Epithelial cell of proximal tubule (primary cell): Measurements from ENCODE around the gene RPL23.

DNA sequence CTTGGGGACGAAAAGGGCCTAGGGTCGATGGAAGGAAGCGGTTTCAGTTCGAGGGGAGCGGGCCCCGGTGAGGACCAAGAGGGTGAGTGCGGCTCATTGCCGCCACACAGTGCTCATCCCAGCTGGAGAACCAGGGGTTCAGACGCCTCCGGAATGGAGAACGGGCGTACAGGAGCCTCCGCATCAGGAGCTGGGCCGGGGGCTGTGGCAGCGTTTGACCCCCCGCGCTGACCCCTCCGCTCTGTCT lies 278 bp downstream of the PSMB3 start:
- RAMPAGE, long total RNA: no peak
- RRBS: no CpG with 5 or more reads among the region's 18 CpGs

GRCh38 chr17:38849776-38850623 lies 3.5 kb downstream of the RPL23 start:
- RAMPAGE, long total RNA: no peak
- RRBS: no CpG with 5 or more reads among the region's 12 CpGs

GRCh38 chr17:38853588-38853961 lies at the start of gene RPL23:
Gene RPL23, minus strand, starts transcription at chr17:38853721.
- RAMPAGE, long total RNA: start-site peak on the minus strand at chr17:38853720-38853783, 6,612 and 672 reads in 2 replicates
- RRBS: 2% methylated on average over 6 of the region's 25 CpGs

DNA sequence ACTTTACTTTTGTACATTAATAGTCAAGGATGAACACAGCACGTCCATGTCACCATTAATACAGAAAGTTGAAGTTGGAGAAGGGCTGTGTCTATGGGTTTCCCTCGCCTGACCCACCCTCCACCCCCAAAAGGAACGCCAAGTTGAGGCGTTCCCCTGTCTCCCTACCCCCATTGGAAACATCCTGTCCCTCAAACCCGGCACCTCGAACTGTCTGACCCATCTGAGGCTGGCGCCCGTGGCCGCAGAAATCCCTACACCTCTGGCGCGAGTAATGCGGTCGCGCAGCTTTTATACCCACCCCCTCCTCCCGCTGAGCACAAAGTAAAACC lies 1.1 kb upstream of the LASP1 start:
- RAMPAGE, long total RNA: no peak
- RRBS: no CpG with 5 or more reads among the region's 15 CpGs

DNA sequence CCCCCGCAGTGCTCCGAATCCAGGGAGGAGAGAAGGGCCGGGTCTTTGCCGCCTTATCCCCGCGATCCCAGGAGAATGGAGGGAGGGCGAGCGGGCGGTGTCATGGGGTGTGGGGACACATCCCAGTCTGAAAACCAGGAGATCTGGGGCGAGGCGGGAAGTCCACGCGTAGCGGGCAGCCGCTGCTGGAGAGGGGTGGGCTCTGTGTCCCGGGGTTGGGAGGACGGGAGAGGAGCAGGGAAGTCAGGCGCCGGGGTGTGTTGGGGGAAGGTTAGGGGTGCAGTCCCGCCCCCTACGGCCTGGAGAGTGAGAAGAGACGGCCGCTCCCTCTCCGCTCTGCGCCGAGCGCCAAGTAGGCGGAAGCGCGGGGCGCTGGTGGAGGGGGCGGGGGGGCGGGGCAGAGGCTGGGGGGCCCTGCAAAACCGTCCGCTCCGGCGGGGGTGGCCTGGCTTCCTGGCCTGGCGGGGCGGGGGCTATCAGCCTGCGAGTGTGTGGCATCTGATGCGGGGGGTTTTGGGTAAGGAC lies 497 bp downstream of the LASP1 start:
- RAMPAGE, long total RNA: no peak
- RRBS: 4% methylated on average over 10 of the region's 41 CpGs

GRCh38 chr17:38896091-38897005 lies 26.5 kb downstream of the LASP1 start:
- RAMPAGE, long total RNA: no peak
- RRBS: no CpG with 5 or more reads among the region's 15 CpGs

GRCh38 chr17:39016222-39016586 lies 49.0 kb upstream of the FBXO47 start:
- RAMPAGE, long total RNA: no peak
- RRBS: no CpG with 5 or more reads among the region's 5 CpGs

- RAMPAGE, long total RNA: no peak
- RRBS: no CpG with 5 or more reads among the region's 14 CpGs
Measured at GRCh38 chr17:39100959-39101599, 50.4 kb downstream of the PLXDC1 start.

- RAMPAGE, long total RNA: no peak
- RRBS: 2% methylated on average over 11 of the region's 65 CpGs
Measured at GRCh38 chr17:39164558-39165725, 1.0 kb downstream of the ARL5C start.

GRCh38 chr17:39167398-39167954 lies 1.5 kb upstream of the ARL5C start:
- RAMPAGE, long total RNA: no peak
- RRBS: no CpG with 5 or more reads among the region's 3 CpGs

- RAMPAGE, long total RNA: no peak
- RRBS: no CpG with 5 or more reads among the region's 6 CpGs
Measured at GRCh38 chr17:39201150-39201556, 1.1 kb downstream of the RPL19 start.

DNA sequence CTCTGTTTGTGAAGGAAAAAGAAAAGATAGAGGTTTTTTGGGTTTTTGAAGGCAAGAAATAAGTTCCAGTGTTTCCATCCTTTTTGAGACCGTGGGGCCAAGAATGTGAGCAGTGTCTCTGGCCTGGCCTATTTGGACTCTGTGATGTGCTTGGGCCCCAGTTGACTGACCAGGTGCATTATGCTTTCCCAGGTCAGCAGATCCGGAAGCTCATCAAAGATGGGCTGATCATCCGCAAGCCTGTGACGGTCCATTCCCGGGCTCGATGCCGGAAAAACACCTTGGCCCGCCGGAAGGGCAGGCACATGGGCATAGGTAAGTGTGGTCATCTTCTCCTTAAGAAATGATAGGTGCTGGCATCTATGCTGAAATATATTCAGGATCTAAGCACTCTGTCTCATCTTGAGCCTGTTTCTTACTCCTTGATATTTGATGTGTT lies 2.1 kb downstream of the RPL19 start:
- RAMPAGE, long total RNA: no peak
- RRBS: no CpG with 5 or more reads among the region's 9 CpGs

- RAMPAGE, long total RNA: no peak
- RRBS: 29% methylated on average over 8 of the region's 16 CpGs
Measured at GRCh38 chr17:39212772-39213459, 12.8 kb downstream of the STAC2 start.

- RAMPAGE, long total RNA: no peak
- RRBS: no CpG with 5 or more reads among the region's 4 CpGs
Measured at GRCh38 chr17:39238115-39238563, 12.4 kb upstream of the STAC2 start.

GRCh38 chr17:39256615-39257086 lies 30.9 kb upstream of the STAC2 start:
- RAMPAGE, long total RNA: no peak
- RRBS: no CpG with 5 or more reads among the region's 5 CpGs

- RAMPAGE, long total RNA: no peak
- RRBS: no CpG with 5 or more reads among the region's 6 CpGs
Measured at GRCh38 chr17:39325803-39326514, 75.5 kb downstream of the FBXL20 start.

DNA sequence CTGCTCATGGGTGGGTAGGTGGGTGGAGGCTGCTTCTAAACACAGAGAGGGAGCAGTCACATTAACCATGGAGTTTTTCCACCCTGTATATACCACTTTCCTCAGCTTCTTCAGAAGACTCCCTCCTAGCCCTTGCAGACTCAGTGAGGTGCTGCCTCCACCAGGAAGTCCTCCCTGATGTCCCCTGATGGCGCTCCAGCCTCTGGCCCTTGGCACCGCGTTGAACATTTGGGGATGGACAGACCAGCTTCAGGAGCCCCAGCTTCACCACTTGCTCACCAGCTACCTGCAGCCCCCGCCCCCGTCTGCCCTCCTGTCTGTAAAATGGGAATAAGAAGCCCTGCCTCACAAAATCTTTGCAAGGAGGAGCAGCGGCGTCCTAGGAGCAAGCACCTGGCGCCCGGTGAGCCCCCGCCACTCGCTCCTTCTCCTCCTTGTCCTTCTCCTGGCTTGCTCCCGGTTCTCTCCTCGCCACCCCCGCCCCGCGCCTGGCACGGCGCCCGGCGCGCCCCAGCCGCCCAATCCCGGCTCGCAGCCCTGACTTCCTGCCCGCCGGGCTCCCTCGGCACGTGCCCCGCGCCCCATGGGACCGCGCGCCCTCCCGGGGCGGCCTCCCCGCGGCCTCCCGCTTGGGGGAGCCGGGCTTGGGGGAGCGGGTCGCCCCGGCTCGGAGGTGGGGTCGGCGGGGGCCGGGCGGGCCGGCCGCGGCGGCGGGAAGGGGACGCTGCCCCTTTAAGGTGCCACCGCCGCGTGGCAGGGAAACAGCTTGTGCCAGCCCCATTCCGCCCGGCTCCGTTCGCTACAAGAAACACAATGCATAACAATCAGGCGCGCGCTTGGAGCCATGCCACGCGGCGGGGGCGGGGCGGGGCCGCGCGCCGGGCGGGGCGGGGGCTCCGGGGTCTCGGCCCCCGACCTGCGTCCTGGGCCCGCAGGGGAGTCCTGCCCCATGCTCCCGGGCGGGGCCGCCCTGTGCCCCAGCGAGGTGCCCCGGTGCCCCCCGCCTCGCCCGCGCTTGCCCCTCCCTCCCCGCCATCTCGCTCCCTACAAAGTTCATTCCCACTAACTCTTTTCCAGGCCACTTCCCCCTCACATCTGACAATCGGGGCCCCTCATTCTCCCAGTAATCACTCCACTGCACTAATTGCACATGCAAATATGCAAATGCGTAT lies 9.1 kb upstream of the PPP1R1B start:
- RAMPAGE, long total RNA: no peak
- RRBS: 1% methylated on average over 54 of the region's 92 CpGs

DNA sequence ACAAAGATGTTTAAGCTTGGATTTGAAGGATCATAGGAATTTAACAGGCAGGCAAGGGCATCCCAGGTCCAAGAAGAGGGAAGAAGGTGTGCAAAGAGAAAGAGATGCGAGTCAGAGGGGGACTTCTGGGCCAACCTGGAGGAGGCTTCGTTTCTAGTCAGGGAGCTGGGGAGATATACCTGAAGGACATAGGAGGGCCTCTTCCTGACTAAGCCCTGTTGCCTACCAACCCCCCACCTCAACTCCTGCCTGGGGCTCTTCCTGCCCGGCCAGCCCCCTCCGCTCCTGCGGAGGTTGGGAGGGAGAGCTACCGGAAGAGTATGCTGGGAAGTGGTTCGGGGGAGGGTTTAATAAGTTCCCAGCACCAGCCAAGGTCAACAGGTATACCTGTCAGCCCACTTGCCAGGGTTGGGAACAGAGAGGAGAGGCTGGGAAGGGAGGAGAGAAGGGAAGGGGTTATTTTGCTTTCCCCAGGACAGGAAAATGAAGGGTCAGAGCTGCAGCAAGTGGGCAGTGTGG lies 4.6 kb downstream of the PPP1R1B start:
- RAMPAGE, long total RNA: no peak
- RRBS: 32% methylated on average over 4 of the region's 7 CpGs

- RAMPAGE, long total RNA: no peak
- RRBS: no CpG with 5 or more reads among the region's 13 CpGs
Measured at GRCh38 chr17:39672900-39673363, 4.7 kb downstream of the PNMT start.

GRCh38 chr17:39675407-39676677 lies 7.6 kb downstream of the PNMT start:
- RAMPAGE, long total RNA: no peak
- RRBS: no CpG with 5 or more reads among the region's 16 CpGs